Cerebral cortex (tissue), 2 donors: ENCODE measurements around a stretch of chr2.

DNA sequence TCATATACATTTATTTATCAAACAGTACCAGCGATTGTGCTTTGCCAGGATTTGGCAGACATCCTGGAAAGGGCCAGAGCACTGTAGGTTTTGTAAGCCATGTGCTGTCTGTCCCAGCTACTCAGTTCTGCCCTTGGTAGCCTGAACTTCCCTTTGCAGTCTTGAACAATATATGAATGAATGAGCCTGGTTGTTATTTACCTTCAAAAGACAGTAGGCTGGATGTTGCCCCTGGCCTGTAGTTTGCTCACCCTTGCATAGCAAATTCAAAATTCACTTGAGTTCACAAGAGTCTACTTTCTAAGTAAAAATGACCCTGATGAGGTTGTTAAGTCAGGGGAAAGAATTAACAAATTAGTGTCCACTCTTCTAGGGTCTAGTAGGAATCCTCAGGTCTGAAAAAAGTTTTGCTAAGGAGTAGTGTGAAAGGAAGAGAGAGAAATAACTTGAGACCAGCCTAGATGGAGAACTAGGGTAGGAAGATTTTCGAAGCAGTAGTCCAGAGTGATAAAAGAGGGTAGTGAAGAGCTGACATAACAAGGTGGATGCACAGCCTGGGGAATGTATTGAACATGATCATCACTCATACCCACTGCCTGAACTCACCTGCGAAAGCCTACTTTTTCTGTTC is 68.3 kb upstream of the OTX1 start:
- PRO-cap, 2 experiments = no peak in any of the 2 experiments

- PRO-cap, 2 experiments = no peak in any of the 2 experiments
Observed at GRCh38 chr2:63371146-63372157, 216.8 kb downstream of the WDPCP start.

- PRO-cap, 2 experiments = no peak in any of the 2 experiments
Observed at GRCh38 chr2:63729257-63730003, 112.3 kb upstream of the UGP2 start.

GRCh38 chr2:63821992-63822353 is 19.7 kb upstream of the UGP2 start:
- PRO-cap, 2 experiments = no peak in any of the 2 experiments

DNA sequence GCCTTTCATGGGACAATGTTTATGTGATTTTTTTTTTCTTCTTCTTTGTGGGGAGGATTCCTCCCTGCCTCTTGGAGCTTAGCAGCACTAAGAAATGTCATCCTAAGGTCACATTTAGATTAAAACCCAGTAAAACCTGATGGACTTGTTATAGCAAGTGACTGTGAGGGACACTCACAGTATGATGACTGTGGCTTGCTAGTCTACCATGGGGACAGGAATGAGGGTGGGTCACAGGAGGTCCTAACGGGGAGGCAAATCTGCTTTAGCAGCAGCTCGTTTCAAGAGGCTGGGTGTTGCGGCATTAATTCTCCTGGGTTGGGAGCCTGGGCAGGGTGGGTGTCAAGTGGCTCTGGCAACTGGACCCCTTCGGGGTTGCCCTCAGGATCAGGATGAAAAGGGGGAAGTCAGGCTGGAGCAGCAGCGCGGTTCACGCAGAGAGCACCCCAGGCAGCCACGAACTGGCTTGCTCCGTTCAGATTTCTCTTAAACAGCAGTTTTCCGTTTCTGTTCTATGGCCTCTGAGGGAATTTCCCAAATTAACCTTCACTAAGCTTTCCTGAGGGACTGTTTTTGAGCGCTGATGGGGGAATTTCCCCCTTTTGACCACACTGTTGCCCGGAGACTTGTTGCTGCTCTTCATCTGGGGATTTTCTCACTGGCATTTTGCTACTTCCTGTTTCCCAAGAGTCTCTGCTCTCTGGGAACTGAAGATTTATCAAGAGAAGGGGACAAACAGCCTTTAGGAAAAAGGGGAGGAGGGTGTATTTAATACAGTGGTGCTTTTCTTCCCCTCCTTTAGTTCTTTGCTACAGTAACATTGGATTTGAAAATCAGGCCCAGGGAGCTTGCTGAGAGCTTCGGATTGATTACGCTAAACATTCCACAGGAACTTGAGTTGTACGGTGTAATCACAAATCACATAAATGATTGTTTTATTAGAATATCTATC is 59.9 kb upstream of the PELI1 start:
- PRO-cap, 2 experiments = peak in 1 of 2 experiments; most common minus-strand start position 463 of the sequence (in 1)

- PRO-cap, 2 experiments = no peak in any of the 2 experiments
Observed at GRCh38 chr2:64223128-64223595, 78.9 kb upstream of the PELI1 start.

- PRO-cap, 2 experiments = no peak in any of the 2 experiments
Observed at GRCh38 chr2:64283327-64284292, 139.4 kb upstream of the PELI1 start.

DNA sequence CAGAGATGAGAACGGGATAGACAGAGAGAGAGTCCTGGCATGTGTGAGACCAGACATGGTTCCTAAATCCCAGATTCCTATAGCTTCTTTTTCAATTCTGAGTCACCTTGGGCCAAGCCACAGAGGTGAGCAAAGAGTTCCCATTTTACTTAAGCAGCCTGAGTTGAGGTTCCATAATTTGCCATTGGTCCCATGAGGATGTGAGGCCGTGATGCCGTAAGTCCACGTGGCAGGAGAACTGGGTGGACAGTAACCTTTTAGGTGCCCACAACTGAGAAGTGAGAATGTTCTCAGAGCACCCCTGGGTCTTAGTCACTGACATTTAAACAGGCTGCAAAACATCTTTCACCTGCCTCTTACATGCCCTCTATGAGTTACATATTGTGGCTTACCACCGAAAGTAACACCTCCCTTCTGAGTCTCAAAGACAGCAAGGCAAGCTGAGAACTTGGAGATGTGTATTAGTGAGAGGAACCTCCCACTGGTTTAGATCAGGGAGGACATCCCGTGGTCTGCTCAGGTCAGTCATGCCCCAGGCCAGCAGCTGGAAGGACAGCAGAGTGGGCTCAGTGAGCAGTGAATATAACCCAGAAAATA is 128.0 kb upstream of the LGALSL start:
- PRO-cap, 2 experiments = no peak in any of the 2 experiments

GRCh38 chr2:64362577-64362991 is 91.4 kb upstream of the LGALSL start:
- PRO-cap, 2 experiments = no peak in any of the 2 experiments

DNA sequence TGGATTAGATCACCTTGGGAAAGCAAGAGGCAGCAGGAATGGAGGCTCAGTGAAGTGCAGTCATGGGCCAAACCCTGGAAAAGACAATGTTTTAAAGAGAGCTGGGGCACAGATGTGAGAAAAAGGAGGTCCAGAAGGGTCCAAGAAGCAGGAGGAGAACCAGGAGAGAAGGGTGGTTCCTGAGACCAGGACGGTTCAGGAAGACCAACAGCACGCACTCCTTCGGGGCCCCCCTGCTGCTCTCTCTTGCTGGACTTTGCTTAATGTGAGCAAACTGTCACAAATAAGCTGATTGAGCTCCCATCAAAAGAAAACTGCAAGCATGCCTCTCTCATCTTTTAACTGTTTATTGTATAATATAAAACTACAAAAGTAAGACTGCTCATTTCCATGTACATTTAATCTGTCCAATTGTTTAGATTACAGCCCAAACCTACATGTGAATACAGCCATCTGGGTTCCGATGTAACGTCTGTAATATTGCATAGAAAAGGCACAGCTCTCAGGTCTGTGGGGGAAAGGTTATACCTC is 22.4 kb downstream of the SERTAD2 start:
- PRO-cap, 2 experiments = no peak in any of the 2 experiments

DNA sequence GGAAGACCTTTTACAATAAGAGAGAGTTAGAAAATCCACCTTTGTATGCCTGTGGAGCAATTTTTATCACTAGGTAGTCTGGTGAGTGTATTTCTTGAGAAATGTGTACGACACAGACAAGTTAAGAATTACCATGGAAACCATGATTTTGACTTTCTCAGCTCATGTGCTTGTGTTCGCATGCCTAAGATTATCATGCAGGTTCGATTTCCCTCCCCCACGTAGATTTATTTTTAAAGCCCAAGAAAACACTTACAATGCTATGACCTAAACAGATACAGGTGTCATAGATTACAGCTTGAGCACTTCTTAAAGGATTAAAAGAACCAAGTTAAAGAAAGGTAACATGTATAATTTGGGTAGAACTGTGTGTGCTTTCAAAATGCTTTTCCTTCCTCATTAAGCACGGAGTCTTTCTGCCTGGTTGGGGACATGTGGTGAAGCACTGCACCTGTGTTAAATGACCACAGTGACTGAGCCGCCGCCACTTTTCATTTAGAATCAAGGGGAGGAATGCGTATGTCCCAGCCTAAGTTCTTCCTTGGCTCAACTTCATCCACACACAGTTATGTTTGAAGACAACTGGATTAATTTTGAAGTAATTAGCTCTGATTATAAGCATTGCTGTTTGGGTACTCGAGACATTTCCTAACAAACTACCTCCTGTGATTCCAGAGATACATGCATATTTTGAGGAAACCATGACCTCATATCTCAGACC is 16.5 kb downstream of the SERTAD2 start:
- PRO-cap, 2 experiments = no peak in any of the 2 experiments

GRCh38 chr2:64649514-64650175 is 4.1 kb downstream of the SERTAD2 start:
- PRO-cap, 2 experiments = no peak in any of the 2 experiments

- PRO-cap, 2 experiments = no peak in any of the 2 experiments
Observed at GRCh38 chr2:64836426-64837198, 152.6 kb upstream of the SLC1A4 start.

GRCh38 chr2:64858593-64859184 is 130.5 kb upstream of the SLC1A4 start:
- PRO-cap, 2 experiments = no peak in any of the 2 experiments

DNA sequence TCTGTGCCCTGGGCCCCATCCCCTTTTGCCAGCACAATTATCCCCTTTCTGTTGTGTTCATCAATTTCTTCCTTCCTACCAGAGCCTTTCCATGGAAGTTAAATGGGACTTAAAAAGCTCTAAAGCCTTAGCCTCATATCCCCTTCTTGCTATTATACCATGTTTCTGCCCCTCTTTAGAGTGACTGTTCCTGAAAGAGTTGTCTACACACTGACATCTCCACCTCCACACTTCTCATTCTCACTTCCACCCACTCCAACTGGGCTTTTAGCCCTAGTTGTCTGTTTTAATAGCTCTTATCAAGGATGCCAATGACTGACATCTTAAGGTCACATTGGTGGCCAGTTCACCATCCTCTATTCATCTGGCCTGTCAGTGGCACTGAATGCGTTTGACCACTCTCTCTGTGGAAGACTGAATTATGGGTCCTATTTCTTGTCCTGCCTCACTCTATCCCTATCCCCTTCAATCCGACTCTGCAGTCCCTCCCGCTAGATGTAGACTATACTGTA is 127.2 kb upstream of the SLC1A4 start:
- PRO-cap, 2 experiments = no peak in any of the 2 experiments

DNA sequence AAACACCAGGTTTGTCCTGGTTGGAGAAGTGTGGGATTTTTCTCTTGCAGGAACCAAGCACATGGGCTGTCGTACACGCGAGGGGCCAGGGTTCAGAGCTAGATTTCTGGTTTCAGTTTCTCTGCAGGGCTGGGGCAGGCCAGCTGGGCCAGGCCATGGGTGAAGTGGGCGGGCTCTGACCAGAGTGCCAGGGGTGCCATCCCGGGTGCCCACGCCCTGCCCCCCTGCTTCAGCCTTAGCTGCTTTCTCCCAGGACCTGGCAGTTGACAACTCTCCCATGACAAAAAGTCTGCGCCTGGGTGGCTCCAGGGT is 51.3 kb upstream of the SLC1A4 start:
- PRO-cap, 2 experiments = no peak in any of the 2 experiments

DNA sequence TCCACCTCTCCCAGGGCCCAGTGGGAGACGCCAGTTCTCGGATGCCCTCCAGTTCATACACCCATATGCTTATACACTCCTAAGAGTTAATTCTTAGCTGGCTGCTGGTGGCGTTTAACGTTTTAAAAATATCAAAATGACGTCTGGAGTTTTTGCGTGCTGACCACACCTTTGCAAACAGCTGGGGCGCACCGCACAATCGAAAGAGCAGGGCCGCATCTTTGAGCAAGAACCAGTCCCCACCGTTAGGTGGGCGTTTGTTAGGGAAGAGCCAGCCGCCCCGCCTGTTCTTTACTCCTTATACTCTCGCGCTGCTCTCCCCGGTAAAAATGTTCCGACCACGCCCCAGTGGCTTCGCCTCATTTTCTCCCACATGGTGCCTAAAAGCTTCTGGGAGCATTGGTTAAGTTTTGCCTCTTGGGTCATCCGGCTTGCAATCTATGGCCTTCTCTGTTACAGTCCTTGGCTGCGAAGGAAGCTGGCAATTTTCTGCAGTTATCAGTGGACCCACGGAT is 1.0 kb downstream of the SLC1A4 start:
- PRO-cap, 2 experiments = peak in 1 of 2 experiments; most common minus-strand start position 300 of the sequence (in 1)

DNA sequence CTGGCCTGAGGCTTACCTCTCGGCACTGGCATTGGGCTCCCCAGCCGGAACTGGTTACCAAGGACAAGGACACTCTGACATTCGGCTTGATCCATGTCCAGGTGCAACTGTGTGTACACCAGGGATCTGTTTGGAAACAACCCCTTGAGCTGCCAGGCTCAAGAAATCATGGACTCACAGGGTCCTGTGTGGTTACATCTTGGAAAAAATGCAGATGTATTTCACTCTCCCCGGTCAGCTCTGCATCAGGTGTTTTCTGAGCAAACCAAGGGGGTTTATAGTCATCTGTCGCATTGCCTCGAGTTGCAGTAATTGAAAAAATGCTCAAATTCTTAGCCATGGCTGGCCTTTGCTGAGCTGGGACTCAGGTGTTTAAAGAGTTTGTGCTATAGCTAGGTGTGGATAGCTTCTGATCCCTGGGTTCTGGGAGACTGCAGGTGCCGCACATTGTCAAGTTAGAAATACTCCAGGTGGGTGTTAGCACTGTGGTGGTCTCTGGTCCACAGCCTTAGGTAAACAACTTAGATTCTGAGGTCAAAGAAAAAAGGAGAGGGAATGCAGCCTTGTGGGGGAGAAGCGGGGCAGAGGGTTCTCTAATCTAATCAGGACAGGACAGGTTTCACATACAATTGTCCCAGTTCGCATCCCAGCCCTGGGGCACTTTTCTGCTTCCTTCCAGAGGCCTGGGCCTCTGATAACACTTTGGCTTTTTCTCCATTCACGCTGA is 32.2 kb downstream of the SLC1A4 start:
- PRO-cap, 2 experiments = no peak in any of the 2 experiments

- PRO-cap, 2 experiments = no peak in any of the 2 experiments
Observed at GRCh38 chr2:65078034-65079256, 22.2 kb downstream of the CEP68 start.

DNA sequence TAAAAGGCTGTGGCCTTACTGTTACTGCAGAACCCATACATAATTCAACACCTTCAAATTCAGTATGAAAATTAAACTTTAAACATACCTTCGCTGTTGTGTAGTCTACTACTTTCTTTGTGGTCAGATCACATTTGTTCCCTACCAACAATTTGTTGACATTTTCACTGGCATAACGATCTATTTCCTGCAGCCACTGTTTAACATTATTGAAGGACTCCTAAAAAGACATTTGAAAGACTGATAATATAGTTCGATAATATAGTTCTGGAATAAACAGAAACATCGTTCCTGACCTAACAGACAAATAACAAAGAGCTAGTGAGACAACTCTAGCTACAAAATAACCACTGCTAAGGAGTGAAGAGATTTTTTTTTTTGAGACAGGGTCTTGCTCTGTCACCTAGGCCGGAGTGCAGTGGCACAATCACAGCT is 32.7 kb downstream of the CEP68 start:
- PRO-cap, 2 experiments = no peak in any of the 2 experiments